Metastatic Breast Carcinoma in the Ovary (tissue), 3 donors: ENCODE data around the genes NR2C2, MRPS25 and SH3BP5.

- PRO-cap, 3 experiments = no peak in any of the 3 experiments
These were observed 79.2 kb upstream of the SLC6A6 start for GRCh38 chr3:14323230-14323615.

- PRO-cap, 3 experiments = no peak in any of the 3 experiments
These were observed 37.9 kb upstream of the SLC6A6 start for GRCh38 chr3:14364326-14365002.

DNA sequence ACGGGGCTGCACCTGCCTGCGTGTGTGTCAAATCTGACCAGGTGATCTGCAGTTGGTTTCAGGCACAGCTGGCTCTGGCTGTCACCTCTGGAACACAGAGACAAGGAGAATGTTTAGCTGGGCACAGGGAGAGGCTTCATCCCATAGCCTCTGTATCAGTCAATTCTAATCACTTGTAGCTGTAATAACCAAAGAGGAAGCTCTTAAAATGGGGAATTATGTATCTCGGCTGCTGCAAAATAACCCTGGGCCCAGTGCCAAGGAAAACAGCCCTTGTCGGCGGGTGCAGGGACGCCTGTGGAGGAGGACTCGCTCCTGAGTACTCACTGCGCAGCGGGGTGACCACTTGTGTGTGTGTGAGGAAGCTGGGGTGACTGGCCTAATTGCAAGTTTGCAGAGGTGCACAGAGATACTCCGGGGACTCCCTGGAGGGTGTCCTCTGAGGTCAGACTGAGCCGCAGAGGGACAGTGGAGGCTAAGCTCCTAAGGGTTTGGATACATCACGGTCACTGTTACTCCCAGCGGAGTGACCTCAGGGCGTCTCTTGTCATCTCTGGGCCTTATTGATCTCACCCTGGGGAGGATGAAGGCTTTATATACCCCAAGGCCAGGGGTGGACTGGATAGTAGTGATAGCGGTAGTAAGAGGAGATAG, 37.1 kb downstream of the SLC6A6 start:
- PRO-cap, 3 experiments = no peak in any of the 3 experiments

DNA sequence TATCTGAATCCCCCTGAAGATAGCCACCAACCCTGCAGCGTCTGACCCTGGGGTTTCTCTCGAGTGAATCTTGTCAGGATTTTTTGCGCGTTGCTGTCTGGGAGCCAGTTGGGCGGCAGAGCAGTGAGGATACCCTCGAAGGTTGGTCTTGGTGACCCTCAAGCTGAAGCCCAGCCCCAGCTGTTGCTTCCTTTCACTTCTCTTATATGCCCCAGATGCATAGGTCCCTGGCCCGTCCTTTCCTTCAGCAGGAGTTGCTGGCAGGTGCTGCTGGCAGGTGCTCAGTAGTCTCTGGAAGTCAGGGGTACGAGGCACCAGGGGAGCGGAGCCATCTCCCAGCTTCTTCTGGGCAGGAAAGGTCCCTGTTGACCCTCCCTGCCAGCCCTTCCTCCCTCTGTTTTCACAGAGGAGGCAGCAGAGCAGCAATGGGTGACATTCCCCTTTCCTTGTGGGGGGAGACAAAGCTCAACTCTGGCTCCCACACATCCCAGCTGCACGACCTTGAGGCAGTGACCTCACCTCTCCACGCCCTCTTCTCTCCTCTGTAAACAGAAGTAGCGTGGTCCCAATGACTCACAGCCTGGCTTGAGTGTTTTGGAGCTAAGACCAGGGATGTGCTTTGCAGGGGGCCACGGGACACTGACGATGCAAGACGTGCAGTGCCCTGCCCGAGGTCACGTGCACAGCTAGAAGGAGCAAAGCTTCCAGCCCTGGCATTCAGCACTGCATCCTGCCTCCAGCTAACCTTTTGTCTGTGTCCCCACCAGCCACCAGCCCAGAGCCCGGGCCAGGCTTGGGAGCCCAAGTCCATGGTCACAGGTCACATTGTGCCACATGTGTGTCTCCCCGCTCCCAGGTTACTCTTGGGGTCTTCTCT, 49.6 kb downstream of the SLC6A6 start:
- PRO-cap, 3 experiments = no peak in any of the 3 experiments

GRCh38 chr3:14471681-14472633, 68.2 kb downstream of the GRIP2 start:
- PRO-cap, 3 experiments = no peak in any of the 3 experiments

DNA sequence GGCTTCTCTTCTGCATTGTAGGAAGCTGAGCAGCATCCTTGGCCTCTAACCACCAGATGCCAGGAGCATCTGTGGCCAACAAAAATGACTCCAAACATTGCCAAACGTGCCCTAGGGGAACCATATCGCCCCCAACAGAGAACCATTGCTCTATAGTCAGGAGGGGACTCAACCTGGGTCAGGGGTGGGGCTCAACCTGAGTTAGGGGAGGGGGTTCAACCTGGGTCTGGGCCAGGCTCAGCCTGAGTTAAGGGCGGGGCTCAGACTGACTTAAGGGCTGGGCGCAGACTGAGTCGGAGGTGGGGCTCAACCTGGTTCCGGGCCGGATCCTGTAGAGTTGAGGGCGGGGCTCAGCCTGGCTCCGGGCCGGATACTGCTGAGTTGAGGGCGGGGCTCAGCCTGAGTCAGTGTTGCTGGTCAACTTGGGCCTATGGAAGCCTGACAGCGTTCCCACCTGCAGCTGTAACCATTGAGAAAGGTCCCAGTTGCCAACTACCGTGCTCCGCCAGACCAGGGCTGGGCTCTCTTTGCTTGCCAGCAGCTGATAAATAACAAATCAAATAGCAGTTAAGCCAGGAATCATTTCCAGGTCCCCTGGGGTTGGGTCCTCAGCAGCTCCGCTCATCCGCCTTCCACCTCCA, 7.6 kb downstream of the GRIP2 start:
- PRO-cap, 3 experiments = peak in 1 of 3 experiments; most common plus-strand start position 407 of the sequence (in 1)

- PRO-cap, 3 experiments = no peak in any of the 3 experiments
These were observed 1.3 kb downstream of the FGD5 start for GRCh38 chr3:14819939-14820532.

DNA sequence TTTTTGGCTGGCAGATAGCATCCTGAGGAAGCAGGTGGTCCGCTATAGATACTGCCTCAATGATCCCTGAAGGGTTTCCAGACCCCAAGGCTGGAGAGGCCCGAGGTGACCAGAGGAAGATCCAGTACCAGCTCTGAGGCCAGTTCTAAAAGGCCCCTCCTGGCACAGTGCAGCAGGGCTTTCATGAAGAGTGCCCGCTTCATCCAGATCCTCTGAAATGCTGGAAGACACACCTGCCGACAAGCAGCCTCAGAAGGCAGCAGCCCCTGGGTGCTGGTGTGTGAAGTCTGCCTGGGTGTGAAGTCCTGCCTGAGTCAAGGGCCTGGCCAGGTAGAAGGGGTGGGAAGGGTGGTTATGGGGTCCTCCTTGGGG, 14.8 kb downstream of the FGD5 start:
- PRO-cap, 3 experiments = no peak in any of the 3 experiments

DNA sequence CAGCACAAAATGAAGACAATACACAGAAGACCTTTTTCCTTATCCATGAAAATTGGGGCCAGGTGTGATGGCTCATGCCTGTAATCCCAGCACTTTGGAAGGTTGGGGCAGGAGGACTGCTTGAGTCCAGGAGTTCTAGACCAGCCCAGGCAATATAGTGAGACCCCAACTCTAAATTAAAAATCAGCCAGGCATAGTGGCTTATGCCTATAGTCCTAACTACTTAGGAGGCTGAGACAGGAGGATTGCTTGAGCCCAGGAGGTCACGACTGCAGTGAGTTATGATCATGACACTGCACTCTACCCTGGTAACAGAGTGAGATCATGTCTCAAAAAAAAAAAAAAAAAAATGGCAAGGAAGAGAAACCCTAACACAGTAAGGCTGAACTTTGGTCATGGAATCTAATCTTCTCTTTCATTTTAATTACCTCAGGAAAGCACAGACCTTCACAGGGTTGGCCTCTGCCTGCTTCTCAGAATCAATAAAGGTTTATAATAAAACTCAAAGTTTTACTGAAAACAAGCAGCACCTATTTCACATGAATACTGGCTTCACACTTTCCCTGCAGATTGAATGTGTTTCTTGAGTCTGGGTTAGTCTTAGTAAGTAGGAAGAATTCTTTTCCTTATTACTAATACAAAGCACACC, 11.8 kb upstream of the NR2C2 start:
- PRO-cap, 3 experiments = no peak in any of the 3 experiments

DNA sequence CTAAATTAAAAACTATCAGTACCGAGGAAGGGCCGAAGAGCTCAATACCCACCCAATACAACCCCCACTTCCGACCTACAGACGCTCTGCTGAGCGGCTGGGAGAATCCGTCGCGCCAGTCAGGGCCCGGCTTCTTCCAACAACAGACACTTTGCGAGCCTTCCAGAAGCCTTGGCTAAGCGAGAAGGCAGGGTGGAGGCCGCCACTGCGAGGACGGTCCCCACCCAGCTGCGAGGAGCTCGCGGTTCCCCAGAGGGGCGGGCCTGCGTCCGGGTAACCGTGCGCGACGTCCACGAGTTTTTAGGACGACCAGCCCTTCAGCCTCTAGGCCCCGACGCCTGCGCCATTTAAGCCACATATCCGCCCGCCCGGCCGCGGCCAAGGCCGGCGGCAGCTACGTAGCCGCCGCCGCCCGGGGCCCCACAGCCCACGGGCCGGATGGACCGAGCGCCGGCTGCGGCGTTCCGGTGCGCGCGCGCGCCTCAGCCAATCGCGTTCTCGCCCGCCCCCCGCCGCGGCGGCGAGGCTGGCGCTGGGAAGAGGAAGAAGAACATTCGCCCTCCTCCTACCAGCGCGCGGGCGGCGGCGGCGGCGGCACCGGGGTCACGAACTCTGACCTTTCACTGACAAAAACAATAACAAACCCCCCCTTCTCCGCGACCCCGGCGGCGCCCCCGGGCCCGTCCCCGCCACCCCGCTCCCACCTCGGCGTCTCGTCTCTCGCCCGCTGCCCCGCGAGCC, at the start of gene NR2C2:
Gene NR2C2, plus strand, starts transcription at position 549 of the 741 bp plus-strand sequence.
- PRO-cap, 3 experiments = peak in 3 of 3 experiments; most common plus-strand start position 118 of the sequence (in 3); most common minus-strand start position 431 of the sequence (in 3)

DNA sequence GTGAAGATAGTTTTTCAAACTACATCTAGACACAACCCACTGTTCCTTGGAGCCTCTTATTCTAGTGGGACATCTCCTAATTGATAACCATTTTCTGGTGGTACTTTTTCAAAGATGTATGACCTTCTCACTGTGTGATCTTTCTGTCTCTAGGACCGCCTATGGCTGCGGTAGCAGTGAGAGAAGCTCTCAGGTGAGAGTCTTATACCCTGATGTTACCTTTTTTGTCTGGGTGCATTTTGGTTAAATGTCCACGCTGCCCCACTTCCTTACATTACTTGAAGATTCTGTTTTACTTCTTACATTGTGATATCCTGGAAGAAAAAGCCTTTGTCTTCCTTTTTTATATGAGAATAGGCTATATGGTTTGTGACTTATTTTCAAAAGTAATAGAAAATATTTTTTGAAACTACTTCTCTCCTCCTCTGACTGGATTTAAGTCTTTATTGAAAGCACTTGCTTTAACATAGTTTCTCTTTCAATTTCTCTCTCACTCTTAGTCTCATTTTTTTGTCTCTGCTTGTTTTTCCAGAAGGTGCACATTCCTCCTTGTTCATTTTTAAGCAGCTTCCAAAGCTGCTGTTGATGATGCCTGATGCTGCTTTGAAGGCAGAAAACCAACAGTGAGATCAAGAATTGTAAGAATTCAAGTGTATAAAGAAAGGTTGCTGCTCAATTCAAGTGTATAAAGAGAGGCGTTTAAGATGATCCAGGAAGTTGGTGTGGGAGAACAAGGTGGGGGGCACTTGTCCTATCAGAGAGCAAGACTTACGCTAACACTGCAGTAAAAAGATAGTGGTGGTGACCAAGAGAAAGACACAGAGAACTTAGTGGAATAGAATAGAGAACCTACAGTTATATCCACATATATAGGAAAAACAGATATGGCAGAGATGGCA, 11.9 kb downstream of the NR2C2 start:
- PRO-cap, 3 experiments = no peak in any of the 3 experiments

DNA sequence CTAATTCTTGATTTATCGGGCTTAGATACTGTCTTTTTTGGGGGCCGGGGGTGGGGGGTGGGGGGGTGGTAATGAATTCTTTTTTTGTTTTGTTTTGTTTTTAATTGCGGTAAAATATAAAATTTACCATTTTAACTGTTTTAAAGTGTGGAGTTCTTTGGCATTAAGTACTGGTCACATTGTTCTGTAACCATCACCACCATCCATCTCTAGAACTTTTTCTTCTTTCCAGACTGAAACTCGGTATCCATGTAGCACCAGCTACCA, 22.8 kb downstream of the NR2C2 start:
- PRO-cap, 3 experiments = no peak in any of the 3 experiments

GRCh38 chr3:15022854-15023628, 42.1 kb downstream of the MRPS25 start:
- PRO-cap, 3 experiments = no peak in any of the 3 experiments

DNA sequence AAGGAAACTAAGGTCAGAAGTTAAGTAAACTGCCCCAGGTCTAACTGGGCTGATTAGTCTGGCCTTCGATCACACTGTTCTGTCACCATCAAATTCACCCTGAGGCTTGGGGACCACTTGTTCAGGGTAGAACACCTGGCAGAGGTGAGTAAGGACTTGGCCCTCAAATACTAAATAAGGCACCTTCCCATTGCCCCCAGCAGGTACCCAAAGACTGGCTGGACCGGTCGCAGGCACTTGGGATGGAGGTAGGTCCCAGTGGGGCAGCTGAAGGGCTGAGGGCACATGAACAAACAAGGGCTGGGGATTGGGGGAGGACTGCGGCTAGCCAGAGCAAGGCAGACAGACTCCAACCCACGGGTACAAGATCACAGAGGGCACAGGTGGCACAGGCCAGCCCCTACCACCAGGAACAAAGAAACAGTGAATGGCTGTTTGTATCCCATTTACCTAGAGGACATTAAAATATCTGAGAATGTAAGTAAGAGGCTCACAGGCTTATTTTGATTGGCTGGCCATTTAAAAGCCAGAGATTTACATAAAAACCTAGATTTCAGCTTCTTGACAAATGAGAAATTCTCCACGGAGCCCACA, 1.8 kb downstream of the MRPS25 start:
- PRO-cap, 3 experiments = no peak in any of the 3 experiments

- PRO-cap, 3 experiments = no peak in any of the 3 experiments
These were observed 1.4 kb downstream of the MRPS25 start for GRCh38 chr3:15063763-15064014.

GRCh38 chr3:15064696-15065629, at the start of gene MRPS25:
Gene MRPS25, minus strand, starts transcription at chr3:15065315.
- PRO-cap, 3 experiments = peak in 3 of 3 experiments; most common plus-strand start chr3:15065385 (in 3); most common minus-strand start chr3:15065290 (in 2)

DNA sequence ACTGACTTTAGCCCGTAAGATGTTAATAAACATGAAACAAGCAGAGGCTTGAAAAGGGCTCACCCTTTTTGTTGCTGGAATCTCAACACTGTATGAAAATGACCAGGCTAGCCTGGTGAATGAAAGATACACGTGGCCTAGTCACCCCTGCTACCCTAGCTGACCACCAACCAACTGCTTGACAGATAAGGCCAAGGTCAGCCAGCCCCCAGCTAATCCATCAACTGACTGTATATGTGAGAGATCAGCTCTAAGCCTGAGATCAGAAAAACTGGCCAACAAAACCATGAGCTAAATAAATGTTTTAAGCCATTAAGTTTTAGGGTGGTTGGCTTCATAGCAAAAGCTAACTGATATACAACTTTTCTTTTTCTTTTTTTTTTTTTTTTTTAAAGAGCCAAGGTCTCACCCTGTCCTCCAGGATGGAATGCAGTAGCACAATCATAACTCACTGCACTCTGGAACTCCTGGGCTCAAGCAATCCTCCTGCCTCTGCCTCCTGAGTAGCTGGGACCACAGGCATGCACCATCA, 34.7 kb downstream of the SH3BP5 start:
- PRO-cap, 3 experiments = no peak in any of the 3 experiments

GRCh38 chr3:15326102-15326729, 6.2 kb downstream of the SH3BP5 start:
- PRO-cap, 3 experiments = no peak in any of the 3 experiments

- PRO-cap, 3 experiments = peak in 3 of 3 experiments; most common plus-strand start chr3:15332677 (in 3); most common minus-strand start chr3:15332562 (in 2)
These were observed at the start of gene SH3BP5 for GRCh38 chr3:15332042-15332950. Gene SH3BP5, minus strand, starts transcription at chr3:15332586.

- PRO-cap, 3 experiments = no peak in any of the 3 experiments
These were observed 8.1 kb upstream of the COLQ start for GRCh38 chr3:15529610-15530046.